T47D (cell line): ENCODE data around the gene PABPC1L2A.

- RRBS = no CpG with 5 or more reads among the region's 4 CpGs
Measured at GRCh38 chrX:72337921-72338442, 32.3 kb upstream of the CITED1 start.

GRCh38 chrX:72376707-72377441 lies 71.2 kb upstream of the CITED1 start:
- RRBS = no CpG with 5 or more reads among the region's 3 CpGs

DNA sequence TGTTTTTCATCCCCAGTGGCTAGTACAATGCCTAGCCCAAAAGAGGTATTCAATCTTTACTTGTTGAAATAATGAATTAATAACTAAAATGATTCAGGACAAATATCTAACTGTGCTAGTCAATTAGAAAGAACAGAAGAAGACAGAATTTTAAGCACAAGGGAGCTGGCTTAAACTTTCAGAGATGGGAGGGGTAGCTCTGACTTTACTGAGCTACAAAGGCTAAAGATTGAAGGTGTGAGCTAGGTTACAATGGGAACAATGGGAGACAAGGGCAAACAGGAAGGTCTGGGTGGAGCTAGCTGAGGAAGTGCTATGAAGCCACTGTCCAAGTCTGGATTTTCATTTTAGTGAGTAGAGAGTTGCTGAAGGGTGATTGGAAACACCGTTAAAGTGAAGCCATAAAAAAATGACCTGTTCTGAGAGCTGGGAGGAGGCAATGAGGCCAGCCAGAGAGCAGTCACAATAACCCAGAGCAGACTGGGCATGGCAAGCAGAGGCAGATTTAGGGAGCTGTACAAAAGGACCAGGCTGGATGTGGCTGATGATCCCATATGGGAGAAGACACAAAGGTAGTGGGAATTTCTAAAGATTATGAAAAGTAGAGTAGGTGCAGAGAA lies 104.3 kb upstream of the CITED1 start:
- RRBS = no CpG with 5 or more reads among the region's 1 CpG

- RRBS = no CpG with 5 or more reads among the region's 8 CpGs
Measured at GRCh38 chrX:72912749-72913001, 260 bp downstream of the FAM236C start.

DNA sequence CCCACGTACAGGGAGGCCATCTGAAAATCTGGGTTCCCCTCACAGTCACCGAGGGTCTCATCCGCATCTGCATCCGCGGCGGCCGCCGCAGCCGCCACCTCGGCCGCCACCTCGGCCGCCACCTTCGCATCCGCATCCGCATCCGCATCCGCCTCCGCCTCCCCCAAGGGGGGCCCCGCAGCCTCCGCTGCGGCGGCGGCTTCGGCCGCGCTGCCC lies at the start of gene PABPC1L2A:
Gene PABPC1L2A, minus strand, starts transcription at position 146 of the 216 bp plus-strand sequence.
- RRBS = no CpG with 5 or more reads among the region's 27 CpGs

- RRBS = no CpG with 5 or more reads among the region's 2 CpGs
Measured at GRCh38 chrX:74251309-74251938, 52.6 kb upstream of the ZCCHC13 start.

DNA sequence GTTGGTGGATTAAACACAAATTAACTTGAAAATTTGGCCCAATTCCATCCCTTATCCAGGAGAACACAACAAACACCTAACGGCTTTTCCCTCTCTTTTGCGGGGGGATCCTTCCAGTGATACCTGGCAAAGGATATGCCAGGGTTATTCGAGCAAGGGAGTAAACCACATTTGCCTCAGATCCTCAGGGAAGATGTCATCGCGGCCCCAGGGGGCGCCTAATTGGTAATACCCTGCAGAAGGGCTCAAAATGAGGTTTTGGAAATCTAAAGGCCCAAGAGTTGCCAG lies 805 bp downstream of the RLIM start:
- RRBS = no CpG with 5 or more reads among the region's 6 CpGs

DNA sequence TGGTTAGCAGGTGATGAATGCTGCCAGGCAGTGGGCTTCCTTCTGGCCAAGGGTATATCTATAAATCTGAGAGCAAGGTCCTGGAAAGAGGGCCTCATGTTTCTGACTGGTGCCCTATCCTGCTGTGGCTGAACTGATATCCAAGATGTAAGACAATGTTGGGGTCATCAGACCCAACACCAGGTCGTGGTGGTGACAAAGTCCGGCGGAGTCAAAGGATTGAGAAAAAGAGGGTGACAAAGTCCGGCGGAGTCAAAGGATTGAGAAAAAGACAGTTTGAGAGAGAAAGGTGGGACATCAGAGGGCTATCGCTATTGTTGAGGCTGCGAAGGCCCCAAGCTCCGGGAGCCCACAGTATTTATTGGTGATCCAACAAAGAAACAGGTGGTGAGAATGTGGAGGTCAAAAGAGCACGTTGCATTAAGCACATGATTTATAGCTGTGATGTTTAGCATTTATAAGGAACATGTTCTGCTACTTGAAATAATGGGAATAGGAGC lies 44.4 kb upstream of the RLIM start:
- RRBS = 1% methylated on average over 3 of the region's 9 CpGs

DNA sequence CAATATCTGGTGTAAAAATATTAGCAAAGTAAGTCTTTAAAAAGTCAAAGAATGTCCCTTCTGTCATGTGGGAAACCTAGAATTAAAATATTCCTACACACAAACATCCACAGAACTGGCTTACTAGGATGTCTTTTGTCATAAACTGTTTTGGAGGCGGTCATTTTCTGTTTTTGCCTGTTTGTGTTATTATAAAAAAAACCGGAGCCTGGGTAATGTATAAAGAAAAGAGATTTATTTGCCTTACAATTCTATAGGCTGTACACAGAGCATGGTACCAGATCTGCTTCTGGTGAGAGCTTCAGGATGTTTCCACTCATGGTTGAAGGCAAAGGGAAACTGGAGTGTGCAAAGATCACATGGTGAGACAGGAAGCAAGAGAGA lies 79.4 kb upstream of the NEXMIF start:
- RRBS = no CpG with 5 or more reads among the region's 2 CpGs

- RRBS = no CpG with 5 or more reads among the region's 7 CpGs
Measured at GRCh38 chrX:75155269-75155746, 775 bp downstream of the ABCB7 start.

GRCh38 chrX:75744469-75744825 lies 40.6 kb downstream of the MAGEE2 start:
- RRBS = no CpG with 5 or more reads among the region's 1 CpG

- RRBS = no CpG with 5 or more reads among the region's 2 CpGs
Measured at GRCh38 chrX:76177541-76177877, 4.6 kb downstream of the PBDC1 start.

- RRBS = 73% methylated on average over 3 of the region's 31 CpGs
Measured at GRCh38 chrX:76428682-76429074, 1.2 kb downstream of the MAGEE1 start.

- RRBS = no CpG with 5 or more reads among the region's 11 CpGs
Measured at GRCh38 chrX:76429855-76430664, 2.5 kb downstream of the MAGEE1 start.

- RRBS = no CpG with 5 or more reads among the region's 29 CpGs
Measured at GRCh38 chrX:77046048-77046799, 401.0 kb upstream of the FGF16 start.

GRCh38 chrX:77070103-77070752 lies 377.0 kb upstream of the FGF16 start:
- RRBS = no CpG with 5 or more reads among the region's 4 CpGs

DNA sequence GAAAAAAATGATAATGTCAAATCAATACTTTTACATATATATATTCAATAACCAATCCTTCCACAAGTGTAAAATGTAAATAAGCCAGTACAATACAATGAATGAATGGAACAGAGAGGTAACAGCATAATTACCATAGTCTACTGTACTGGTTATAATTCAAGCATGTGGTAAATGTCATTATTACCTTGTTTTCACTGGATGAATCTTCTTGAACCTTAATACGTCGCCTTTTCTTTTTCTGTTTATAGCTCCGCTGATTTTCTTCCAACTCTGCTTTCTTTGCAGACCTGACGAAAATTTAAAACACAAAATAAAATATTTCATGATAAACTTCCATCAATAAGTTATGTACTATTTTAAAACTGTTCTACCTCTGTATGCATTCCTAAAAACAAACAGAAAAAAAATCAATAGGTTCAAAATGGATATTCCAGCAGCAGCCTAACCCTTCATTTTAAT lies 132.1 kb downstream of the ATRX start:
- RRBS = no CpG with 5 or more reads among the region's 4 CpGs

DNA sequence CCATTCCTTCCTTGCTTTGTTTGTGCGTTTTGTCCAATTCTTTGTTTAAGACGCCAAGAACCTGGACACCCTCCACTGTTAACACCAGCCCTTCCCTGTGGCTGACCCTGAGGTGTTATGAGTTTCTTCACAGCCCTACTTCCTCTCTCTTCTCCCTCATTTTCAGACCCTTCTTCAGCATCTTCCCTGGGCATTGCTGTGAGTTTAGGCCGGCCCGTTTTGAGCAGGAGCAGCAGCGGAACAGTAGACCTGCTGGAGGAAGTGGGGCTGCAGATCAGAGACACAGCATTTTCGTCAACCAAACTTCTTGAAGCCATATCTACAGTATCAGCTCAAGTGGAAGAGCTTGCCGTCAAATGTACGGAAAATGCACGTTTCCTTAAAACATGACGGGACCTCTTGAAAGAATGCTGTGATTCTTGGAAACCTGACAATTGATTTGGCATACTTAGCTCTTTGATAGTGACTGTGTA lies 6.9 kb downstream of the PGAM4 start:
- RRBS = no CpG with 5 or more reads among the region's 10 CpGs

DNA sequence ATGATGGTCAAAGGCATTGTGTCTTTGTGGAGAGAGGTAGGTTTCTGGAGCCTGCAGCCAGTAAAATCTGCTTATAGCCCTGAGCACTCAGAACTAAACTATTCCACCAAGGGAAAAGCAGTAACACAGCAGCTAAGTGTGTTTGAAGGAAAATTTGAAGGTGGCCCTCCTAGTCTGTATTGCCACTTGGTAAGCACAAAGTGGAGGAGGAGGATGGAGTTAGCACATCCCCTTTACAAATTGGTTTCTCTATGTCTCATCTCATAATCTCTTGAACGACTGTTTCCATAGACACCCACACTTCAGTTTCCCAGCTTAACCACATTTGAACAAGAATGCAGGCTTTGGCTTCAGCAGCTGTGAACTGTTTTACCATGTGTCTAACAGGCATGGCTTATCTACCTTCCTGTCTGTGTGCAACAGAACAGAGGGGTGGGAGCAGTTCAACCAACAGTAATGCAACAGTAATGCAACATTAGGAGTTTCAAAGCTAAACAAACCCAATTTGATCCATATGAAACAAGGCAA lies 108.1 kb downstream of the ITM2A start:
- RRBS = no CpG with 5 or more reads among the region's 1 CpG